Mesenchymal stem cell of the bone marrow (primary cell): ENCODE results near the gene CBFA2T3.

DNA sequence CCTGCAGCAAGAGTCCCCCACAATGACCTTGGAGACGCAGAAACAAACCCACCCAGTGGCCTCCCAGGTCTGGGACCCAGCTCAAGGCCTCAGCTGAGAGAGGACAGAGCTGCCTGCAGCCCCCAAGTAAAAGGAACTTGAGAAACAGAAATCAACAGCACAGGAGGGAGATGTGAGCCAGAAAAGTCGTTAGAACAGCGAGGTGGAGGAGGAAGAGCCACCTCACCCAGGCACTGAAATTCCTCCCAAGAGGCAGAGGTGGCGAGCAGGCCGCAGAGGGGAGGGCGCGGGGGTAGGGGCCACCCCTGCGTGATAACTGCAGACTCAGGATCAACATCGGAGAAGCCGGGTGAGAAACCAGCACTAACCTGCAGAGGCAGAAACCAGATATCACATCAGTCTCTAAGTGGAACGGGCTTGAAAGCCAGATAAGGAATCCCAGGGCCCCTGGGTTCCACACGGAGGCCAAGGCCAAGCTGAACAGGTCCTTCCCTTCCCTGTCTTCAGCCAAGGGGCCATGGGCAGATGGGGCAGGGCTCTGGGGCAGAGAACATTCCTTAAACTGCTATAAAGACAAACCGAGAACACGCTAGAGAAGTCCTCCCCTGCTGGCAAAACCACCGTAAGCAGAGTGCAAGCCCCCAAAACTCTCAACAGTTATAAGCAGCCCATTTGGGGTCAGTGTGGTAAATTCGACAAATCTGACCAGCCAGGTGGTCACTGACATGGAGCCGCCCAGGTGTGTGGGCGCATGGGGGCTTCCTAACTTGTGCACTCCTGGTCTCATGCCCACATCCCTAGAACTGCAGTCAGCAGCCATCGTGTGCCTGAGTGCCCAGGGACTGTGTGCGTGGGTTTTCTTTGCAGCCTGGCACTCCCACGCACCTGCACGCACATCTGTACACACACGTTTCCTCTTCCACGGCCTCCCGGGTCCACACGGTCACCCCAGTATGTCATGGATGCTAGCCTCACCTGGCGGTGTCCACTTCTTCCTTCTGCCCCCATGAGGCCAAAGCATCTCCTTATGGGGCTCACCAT, 39.2 kb upstream of the ZC3H18 start:
- CAGE, long polyA plus RNA = no peak

- CAGE, long polyA plus RNA = no peak
These were observed 7.0 kb downstream of the ZC3H18 start for GRCh38 chr16:88576829-88578039.

GRCh38 chr16:88656143-88656698, 5.4 kb upstream of the CYBA start:
- CAGE, long polyA plus RNA = no peak

DNA sequence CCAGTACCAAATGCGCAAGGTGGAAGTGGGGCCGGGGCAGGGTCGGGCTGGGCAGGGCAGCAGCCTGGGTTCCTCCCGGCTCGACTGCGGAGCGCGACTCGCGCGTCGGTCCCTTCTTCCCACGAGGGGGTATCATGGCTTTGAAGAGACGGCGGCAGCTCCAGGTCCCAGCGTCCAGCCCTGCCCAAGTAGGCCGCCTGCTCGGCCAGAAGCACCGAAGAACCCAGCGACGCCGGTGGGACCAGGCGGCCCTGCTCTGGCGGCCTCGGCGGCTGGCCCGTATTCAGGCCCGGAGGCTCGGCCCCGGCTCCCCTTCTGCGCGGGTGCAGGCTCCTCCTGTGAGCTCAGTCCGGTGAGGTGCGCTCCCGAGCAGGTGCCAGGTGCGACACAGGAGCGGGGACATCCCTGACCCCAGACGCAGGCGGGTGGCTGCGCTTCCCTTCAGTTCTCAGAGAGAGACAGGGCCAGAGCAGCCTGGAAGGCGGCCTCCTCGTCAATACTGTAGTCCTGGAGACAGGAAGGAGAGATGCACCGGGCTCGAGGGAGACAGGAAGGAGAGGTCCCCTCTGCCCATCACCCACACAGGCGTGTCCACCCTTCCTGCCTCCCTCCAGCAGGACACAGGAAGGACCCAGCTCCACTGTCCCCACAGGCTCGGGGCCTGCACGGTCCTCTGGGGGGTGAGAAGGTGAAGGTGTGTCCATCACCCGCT, 8.9 kb downstream of the RNF166 start:
- CAGE, long polyA plus RNA = no peak

DNA sequence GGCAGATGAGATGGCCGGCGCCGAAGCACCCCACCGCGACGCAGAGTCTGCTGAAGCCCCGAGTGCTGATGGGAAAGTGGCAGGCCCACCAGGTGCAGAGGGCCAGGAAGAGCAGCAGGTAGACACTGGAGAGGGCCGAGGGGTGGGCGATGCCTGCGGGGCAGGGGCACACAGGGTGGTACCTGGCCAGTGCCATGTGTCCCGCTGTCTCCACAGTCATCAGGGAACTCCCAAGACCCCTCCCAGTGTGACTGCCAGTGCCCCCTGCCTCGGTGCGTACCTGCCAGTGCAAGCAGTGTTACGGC, 31.9 kb downstream of the CTU2 start:
- CAGE, long polyA plus RNA = no peak

- CAGE, long polyA plus RNA = no peak
These were observed 3.9 kb downstream of the PIEZO1 start for GRCh38 chr16:88780959-88781624.

DNA sequence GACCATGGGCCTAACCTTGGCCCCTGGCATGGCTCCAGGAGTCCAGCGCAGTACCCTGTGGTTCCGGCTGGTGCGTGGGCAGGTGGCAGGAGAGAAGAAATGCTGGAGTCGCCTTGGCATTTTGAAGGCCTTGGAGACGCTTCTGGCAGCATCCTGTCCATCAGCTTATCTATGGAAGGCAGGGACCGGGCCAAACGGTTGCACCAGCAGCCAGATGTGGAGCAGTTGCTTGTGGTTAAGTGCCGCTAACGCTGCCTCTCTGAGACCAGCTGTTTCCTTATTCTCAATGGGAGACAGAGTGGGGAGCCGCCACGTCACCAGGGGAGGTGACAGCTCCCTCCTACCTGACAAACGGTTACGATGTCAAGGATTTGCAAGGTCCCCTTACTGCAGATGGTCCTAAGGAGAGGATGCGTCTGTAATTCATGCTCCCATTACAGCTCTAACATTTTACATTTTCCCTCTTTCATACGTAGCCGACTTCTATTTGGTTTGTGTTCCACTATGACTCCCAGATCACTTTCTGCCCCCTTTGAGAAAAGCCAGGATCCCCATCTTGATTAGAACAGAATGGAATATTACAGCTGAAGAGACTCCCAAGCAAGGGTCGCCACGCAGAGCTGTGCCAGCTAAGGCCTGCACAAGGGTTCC, 3.6 kb upstream of the CDT1 start:
- CAGE, long polyA plus RNA = no peak

GRCh38 chr16:88854482-88855102, 2.2 kb downstream of the GALNS start:
- CAGE, long polyA plus RNA = no peak

DNA sequence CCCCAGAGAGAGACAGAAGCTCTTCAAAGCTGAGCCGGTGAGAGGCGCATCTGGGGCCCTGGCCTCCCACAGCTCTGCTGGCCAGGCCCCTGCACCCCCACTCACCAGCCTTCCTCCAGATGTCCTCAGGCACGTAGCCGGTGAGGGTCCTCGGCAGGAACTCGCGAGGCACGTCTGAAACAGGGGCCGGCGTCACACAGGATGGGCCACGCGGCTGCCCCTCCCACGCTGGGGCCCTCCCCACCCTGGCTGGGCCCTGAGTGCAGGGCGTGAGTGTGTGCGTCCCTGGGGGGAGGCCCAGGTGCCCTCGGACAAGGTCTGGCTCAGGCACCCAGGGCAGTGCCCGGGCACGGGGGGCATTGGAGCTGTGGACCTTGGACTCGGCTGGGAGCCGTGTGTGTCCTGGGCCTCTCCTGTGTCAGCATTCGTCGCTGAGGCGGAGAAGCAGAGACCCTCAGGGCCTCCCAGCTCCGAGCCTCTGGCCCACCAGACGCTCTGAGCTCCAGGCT, 14.2 kb upstream of the PABPN1L start:
- CAGE, long polyA plus RNA = no peak

- CAGE, long polyA plus RNA = no peak
These were observed 16.1 kb upstream of the PABPN1L start for GRCh38 chr16:88882481-88883030.

- CAGE, long polyA plus RNA = no peak
These were observed 37.0 kb downstream of the CBFA2T3 start for GRCh38 chr16:88939834-88940586.

GRCh38 chr16:88976807-88977778, at the start of gene CBFA2T3:
Gene CBFA2T3 (minus strand): TSS chr16:88977207.
- CAGE, long polyA plus RNA = no peak

DNA sequence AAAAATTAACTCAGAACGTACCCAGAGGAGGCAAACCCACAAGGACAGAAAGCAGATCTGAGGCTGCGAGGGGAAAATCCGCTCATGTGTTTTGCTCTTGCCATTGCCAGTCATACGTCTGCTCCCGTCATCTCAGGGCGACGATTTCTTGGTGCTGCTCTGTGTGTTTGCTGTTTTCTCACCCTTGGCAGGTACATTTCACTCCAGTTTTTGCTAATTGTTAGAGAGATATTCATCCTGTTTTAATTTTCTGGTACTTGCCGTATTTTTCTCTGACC, 33.4 kb upstream of the ACSF3 start:
- CAGE, long polyA plus RNA = no peak

- CAGE, long polyA plus RNA = no peak
These were observed 17.3 kb upstream of the CDH15 start for GRCh38 chr16:89154157-89154740.

GRCh38 chr16:89247559-89248177, 30.2 kb downstream of the ZNF778 start:
- CAGE, long polyA plus RNA = no peak

DNA sequence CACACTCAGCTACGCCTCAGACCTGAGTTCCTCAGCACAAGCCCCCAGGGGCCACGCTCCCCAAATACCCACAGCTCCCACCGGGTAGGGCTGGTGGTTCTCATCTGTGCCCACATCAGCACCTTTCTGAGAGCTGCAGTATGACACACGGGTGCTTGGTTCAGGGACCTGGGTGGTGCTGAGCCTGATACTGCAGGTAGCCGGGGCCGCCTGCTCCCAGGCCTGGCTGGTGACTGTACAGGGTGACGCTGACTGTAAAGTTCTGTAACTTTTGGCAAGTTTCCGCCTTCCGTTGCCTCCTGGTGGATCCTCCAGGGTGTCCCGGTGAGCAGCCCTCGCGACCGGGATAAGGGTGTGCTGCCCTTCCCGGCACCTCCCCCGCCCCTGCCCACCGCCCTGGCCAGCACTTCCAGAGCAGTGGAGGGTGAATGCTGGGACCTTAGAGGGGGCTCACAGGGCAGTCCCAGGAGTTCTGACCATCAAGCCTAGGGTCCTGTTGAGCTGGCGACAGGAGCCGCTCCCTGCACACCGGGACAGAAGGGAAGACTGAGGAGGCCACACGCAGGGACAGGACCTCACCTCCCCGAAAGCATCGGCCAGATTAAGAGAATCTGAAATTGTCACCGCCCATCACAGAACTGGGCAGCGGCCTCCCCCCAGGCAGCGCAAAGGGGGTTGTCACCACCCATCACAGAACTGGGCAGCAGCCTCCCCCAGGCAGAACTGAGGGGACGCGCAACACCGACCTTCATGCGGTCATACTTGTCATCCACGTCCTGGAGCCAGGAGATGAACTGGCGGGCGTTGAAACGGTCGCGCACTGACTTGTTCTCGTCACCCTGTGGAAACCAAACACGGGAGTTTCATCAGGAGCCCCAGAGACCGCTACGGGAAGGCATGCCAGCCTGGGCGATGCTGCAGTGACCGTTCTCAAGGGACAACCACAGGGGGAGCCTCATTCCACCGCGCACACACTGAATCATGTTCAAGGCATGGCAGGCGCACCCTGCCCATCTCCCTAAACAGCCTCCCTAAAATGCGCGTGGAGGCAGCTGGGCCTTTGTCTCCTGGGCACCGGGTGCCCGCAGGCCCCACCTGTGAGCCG, 52.9 kb downstream of the ZNF778 start:
- CAGE, long polyA plus RNA = no peak

- CAGE, long polyA plus RNA = no peak
These were observed 62.1 kb downstream of the ZNF778 start for GRCh38 chr16:89279584-89280100.

- CAGE, long polyA plus RNA = no peak
These were observed 66.2 kb downstream of the ZNF778 start for GRCh38 chr16:89283470-89284260.

DNA sequence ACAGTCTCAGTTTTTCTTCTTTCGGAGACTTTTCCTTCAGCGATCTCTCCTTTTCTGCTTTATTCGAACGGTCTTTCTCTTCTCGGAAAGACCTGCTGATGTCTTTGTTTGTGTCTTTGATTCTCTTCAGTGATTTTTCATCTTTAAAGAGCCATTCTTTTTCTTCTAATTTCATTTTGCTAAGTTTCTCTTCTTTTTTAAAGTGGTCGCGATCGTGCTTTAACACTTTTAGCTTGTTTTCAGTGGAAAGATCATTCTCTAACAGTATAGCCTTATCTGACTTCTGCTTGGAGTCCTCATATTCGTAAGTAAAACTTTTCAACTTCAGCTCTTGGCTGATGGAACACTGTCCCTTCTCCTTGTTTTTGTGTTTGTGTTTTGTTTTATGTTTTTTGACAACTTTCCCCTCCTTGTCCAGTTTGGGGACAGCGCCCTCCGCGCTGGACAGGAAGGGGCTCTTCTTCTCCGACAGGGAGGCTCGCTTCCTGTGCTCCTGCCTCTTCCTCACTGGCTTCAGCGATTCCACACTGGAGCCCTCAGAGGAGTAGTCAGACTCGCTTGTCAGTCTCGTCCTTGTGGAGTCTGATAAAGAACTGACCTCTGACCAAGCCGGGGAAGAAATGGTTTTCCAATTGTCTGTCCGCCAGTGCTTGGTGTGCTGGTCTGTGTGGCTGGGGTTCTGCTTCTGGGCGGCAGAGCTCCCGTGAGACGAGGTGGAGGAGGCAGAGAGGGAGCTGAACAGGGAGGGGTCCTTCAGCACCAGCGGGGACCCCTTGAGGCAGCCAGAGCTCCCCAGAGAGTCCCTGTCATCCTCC, 67.0 kb downstream of the ZNF778 start:
- CAGE, long polyA plus RNA = no peak

GRCh38 chr16:89295823-89296950, 78.7 kb downstream of the ZNF778 start:
- CAGE, long polyA plus RNA = no peak